Vermiform appendix (tissue), 1 donor: ENCODE measurements around the genes TMSB15B, ZCCHC18, IL1RAPL2 and TEX13A.

DNA sequence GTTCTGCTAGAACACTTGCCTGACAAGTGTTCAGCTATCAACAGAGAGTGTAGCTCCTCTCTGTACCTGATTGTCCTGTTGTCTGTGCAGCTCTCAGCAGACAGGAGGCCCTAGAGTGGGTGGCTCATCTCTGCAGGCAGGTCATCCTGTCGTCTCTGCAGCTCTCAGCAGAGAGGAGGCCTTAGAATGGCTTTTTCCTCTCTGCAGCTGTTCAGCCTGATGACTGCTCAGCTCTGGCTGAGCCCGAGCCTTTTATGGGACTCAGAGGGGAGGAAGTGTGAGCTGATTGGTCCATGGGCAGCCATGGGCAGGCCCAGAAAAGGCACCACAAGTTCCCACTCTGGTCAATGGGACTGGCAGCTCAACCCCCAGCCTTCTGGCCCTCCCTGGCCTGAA is 92.2 kb downstream of the NXF2 start:
- PRO-cap, result unidirectional peak, minus-strand start at position 225 of the sequence

DNA sequence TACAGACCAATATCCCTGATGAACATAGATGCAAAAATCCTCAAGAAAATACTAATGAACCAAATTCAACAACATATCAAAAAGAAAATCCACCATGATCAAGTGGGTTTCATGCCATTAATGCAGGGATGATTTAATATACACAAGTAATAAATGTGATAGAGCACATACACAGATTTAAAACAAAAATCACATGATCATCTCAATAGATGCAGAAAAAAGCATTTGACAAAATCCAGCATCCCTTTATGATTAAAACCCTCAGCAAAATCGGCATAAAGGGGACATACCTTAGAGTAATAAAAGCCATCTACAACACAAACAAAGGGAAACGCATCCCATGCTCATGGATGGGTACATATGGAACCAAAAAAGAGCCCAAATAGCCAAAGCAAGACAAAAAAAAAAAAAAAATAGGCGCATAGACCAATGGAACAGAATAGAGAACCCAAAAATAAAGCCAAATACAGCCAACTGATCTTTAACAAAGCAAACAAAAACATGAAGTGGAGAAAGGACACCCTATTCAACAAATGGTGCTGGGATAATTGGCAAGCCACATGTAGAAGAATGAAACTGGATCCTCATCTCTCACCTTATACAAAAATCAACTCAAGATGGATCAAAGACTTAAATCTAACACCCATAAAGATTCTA is 22.1 kb upstream of the RAB40AL start:
- PRO-cap, result no peak

DNA sequence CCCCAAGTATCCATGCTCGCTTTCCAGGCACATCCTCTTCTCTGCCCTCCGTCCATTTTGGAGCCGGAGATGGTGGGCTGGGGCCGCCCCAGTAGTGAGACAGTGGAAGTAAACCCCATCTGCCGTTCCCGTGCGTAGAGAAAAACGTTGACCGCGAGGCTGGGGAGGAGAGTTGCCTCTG is 407 bp downstream of the TCEAL4 start:
- PRO-cap, result bidirectional peak, plus-strand start outside the sequence, minus-strand start at position 43 of the sequence

GRCh38 chrX:103683589-103684368 is 2.7 kb downstream of the MORF4L2 start:
- PRO-cap, result no peak

GRCh38 chrX:103718084-103718599 is 7.4 kb downstream of the TMEM31 start:
- PRO-cap, result no peak

DNA sequence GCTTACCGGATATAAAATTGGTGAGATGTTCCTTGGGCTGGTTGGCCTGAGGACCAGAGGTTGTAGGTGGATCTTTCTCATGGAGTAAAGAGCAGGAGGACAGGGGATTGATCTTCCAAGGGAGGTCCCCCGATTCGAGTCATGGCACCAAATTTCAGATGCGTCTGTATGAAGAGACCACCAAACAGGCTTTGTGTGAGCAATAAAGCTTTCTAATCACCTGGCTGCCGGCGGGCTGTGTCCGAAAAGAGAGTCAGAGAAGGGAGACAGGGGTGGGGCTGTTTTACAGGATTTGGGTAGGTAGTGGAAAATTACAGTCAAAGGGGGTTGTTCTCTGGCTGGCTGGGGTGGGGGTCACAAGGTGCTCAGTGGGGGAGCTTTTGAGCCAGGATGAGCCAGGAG is 9.9 kb upstream of the PLP1 start:
- PRO-cap, result no peak

DNA sequence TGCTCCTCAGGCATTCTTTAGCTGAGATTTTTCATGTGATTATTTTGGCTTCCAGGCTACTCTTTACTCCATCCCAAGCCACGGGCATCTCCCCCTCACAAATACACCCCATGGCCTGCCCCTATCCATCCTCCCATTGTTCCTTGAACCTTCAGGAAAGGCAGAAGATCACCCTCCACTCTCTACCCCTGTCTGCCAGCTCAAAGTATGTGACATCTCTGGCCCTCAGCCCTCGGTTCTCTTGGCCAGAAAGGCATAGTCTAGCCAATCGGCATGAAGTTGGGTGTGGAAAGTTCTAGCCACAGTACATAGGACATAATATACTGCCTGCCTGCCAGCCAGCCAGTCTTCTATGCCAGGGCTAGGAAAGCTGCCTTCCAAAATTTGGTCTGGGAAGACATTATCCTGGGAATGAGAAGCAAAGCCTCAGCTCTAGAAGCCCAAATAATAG is 3.2 kb upstream of the PLP1 start:
- PRO-cap, result no peak

- PRO-cap, result no peak
Measured at GRCh38 chrX:103962357-103962776, at the start of gene TMSB15B. Gene TMSB15B, plus strand, starts transcription at chrX:103962627.

GRCh38 chrX:104110197-104111023 is 1.9 kb upstream of the ZCCHC18 start:
- PRO-cap, result no peak

- PRO-cap, result no peak
Measured at GRCh38 chrX:104111119-104111318, 1.3 kb upstream of the ZCCHC18 start.

- PRO-cap, result bidirectional peak, plus-strand start at chrX:104112575, minus-strand start at chrX:104112438
Measured at GRCh38 chrX:104112127-104113117, at the start of gene ZCCHC18. Gene ZCCHC18, plus strand, starts transcription at chrX:104112523.

- PRO-cap, result no peak
Measured at GRCh38 chrX:104565869-104566551, at the start of gene IL1RAPL2. Gene IL1RAPL2, plus strand, starts transcription at chrX:104566199.

- PRO-cap, result no peak
Measured at GRCh38 chrX:104566623-104567535, 880 bp downstream of the IL1RAPL2 start.

DNA sequence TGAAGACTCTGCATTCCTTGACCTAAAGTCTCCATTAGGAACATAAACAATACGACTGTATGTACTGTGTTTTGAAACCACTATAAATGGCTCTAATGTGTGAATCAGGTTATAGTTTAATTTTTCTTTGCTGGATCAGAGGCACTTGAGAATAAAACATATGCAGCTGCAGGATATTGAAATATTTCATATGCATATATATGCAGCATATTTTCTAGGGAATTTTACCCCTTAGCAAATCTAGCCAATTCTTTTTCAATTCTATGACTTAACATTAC is 187.6 kb downstream of the IL1RAPL2 start:
- PRO-cap, result unidirectional peak, plus-strand start at position 127 of the sequence

- PRO-cap, result no peak
Measured at GRCh38 chrX:105220571-105220883, at the start of gene TEX13A. Gene TEX13A, minus strand, starts transcription at chrX:105220694.

DNA sequence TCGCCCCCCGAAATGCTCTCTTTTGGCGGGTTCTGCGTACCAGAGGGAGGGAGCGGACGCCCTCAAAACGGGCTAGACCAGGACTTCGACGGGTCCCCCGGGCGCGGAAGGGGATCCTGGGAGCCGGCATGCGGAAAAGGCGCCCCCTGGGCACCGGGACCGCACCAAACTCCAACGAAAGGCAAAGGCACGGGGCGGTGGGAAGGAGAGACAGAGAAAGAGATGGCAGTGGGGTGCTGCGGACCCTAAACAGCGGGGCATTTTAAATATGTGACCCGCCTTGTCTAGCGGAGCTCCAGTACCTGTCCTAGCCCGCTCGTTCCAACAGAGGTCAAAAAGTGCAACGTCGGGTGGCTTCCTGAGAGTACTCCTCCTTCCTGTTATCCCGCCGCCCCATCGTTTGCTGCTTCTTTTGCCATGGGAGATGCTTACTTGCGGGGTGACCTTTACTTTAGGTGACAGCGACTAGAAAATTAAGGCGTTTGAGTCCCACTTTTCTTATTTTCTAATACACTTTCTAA is 642 bp downstream of the NRK start:
- PRO-cap, result no peak

GRCh38 chrX:106167239-106167608 is 881 bp upstream of the PWWP3B start:
- PRO-cap, result no peak

GRCh38 chrX:106942389-106943126 is 22.4 kb downstream of the CLDN2 start:
- PRO-cap, result no peak

- PRO-cap, result no peak
Measured at GRCh38 chrX:107288875-107289177, 82.4 kb downstream of the DNAAF6 start.

- PRO-cap, result no peak
Measured at GRCh38 chrX:107718096-107718611, 57.4 kb downstream of the TSC22D3 start.